Sternocleidomastoid (tissue), 1 donor: ENCODE measurements around a stretch of chr13.

GRCh38 chr13:37008987-37009414 is 8.4 kb downstream of the EXOSC8 start:
- PRO-cap = no peak

- PRO-cap = bidirectional peak, plus-strand start at chr13:38349859, minus-strand start at chr13:38349425
These were observed 374 bp upstream of the UFM1 start for GRCh38 chr13:38349276-38349677.

GRCh38 chr13:38363465-38364071 is 13.9 kb downstream of the UFM1 start:
- PRO-cap = no peak

DNA sequence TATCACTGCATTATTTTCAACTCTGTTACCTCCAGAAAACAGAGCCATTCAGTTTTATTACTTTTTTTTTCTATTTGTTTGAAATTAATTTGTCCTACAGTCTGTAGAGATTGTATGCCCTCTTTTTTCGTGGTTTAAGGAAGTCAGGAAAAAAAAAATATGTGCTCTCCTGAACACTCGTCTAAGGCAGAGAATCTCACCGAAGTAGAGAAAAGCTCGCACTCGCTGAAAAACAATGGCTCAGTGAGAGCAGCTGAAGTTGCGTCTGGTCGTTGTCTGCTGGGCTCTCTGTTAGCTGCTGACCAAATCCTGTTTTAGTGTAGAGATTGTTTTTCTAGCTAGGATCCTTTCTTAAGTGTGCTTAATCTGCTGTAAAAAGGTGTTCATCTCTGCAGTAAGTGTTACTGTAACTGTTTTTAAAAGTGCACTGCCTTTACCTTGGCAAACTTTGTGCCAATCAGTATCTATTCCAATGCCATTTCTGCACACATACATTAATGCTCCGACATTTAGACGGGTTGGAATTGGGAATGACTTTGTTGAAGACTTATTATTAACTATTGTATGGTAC is 38.6 kb downstream of the STOML3 start:
- PRO-cap = no peak

DNA sequence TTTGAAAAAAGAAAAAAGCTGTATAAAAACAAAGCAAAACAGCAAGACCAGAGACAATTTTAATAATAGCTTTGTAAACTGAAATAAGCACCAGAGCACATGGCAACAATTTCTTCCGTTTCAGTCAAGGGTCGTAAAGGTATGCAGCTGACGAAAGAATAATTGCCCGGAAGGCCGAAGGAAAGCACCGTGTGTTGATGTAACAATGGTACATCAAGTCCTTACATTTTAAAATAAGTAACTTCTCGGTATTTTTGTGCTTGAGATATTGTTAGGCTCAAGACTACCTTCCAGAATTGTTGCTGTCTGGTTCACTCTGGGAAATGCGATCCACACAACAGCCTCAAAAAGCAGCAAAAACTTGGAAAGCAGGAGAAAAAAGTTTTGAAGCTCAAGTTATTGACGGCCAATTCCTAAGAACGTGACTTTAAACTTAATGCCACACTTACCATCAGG is 1.6 kb downstream of the PROSER1 start:
- PRO-cap = unidirectional peak, plus-strand start at position 314 of the sequence

DNA sequence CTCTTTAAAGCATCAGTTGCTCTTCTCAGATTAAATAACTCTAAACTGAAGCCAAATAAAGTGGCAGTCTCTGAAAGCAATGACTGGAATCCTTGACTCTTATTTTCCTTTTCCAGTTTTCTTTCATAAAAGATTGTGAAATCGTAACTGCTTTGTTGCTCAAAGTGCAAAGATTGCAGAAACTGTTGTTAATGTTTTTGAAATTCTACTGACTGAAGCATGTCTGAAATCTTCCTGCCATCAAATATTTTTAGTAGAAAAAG is 1.9 kb downstream of the NHLRC3 start:
- PRO-cap = no peak

- PRO-cap = no peak
These were observed 219.4 kb downstream of the NHLRC3 start for GRCh38 chr13:39257483-39258159.

GRCh38 chr13:39892665-39893285 is 237.3 kb downstream of the COG6 start:
- PRO-cap = no peak

DNA sequence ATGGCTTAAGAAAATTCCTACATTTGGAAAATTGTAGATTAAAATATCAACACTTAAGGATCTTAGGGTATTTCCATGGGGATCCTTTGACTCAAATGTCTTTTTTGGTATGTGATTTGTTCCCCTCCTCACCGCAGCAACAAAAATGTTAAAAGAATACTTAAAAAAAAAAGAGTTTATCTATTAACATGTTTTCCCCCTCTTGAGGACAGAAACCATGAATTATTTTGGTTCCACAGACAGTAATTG is 243.3 kb downstream of the COG6 start:
- PRO-cap = no peak

GRCh38 chr13:40094001-40094537 is 438.6 kb downstream of the COG6 start:
- PRO-cap = no peak

DNA sequence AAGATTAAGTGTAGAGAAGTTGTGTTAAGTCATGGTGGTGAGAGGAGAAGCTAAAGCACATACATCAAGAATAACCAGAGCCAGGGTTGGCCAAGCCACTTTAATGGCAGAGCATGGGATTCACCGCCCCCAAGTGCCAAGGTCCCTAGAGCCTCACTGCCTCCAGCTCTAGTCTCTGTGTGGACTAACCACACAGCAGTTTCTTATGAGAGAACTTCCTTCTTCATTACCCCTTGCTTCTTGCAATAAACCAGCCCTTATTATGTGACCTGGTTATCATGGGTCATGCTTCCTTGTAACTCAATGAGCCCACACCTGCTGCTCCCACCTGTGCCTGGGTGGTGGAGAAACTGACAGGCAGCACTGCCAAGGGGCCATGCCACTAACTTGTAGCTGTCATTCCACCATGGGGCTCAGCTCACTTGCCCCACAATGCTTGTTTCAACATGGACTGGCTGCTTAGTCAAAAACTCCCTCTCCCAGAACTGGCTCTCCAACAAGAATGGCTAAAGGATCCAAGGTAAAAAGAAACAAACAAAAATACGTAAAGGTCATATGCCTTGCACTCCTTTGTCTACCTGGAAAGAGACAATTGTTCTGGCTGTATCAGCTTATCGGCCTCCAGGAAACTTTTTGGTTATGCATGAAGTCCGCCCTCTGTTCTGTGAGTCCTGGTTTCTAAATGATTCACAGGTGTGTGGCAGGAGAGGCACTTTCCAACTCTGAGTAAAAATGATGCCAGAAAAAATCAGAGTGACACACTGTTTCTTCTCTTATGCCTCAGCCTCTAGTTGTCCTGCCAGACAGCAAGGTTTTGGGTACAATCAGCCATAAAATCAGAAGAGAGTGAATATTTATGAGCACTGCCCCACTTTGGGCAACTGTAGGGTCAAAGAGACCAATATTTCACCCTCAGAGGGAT is 446.4 kb downstream of the COG6 start:
- PRO-cap = no peak

- PRO-cap = no peak
These were observed 458.1 kb downstream of the COG6 start for GRCh38 chr13:40113449-40114015.

GRCh38 chr13:40191254-40191525 is 475.3 kb downstream of the FOXO1 start:
- PRO-cap = no peak

DNA sequence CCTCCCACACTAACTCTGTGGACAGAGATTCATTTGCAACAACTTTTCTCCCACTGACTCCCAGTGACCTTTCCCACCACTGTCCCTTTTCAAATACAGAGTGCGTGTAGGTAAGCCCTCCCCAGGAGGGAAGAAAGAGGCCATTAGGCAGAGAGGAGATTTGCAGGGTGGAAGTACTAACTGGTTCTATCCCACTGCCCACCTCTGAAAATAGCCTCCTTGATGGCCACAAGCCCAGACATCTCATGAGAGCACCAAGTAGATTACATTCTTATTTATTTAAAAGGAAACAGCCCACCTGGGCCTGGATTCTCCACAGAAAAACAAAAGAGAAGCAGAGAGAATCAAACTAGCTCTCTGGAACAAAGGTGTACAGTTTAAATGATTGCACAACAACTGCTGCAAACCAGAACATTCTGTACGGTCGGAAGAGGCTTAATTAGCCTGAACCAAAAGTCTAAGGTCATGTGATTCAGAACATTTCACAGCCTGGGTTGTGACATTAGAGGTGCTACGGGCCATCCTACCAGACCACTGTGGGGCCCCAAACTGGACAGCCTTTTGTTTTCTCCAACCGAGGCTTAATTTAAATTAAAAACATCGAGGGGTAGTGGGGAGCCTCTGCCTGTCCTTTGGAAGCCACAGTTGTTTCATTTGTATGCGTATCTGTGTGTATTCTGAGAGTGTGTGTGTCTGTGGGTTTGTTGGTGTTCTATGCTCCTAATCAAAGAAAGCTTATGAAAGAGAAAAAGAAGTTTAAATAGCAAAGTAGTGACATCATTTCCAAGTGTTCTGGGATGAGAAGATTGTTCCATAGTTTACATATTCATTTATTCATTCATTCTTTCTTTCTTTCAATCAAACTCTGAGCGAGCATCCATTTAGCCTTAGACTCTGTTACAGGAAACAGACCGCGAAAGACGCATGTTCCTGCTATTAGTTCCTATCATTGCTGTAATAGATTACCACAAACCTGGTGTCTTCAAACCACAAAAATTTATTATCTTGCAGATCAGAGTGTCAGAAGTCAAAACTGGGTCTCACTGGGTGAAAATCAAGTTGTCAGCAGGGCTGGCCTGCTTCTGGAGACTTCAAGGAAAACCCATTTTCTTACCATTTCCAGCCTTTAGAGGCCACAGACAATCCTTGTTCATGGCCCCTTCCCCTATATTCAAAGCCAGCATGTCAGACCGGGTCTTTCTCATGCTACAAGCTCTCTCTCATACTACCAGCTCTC is 444.9 kb downstream of the FOXO1 start:
- PRO-cap = no peak

DNA sequence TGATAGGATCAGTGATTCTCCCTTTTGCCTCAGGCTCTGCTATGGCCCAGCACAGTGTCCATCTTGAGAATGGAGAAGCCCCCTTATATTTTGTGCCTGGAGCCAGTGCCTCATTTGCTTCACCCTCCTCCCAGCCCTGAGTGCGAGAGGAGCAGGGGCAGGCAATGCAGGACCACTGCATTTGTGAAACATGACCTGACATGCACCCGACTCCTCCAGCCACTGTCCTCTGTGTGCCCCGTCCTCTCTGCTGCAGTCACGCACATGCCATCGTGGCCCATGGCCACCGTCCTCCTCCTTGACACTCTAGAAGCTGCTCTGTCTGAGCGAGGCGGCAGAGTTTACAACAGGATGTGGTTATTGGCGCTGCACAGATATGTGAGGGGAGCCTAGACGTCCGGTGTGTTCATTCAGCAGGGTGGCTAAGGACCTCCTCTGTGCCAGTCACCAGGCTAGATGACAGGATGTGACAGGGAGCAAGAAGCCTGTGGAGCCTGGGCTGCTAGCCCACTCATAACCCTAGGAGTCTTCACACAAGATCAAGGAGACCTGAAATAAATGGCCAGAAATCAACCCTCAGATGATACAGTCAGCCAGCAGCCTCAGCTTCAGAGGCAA is 277.8 kb downstream of the FOXO1 start:
- PRO-cap = no peak

DNA sequence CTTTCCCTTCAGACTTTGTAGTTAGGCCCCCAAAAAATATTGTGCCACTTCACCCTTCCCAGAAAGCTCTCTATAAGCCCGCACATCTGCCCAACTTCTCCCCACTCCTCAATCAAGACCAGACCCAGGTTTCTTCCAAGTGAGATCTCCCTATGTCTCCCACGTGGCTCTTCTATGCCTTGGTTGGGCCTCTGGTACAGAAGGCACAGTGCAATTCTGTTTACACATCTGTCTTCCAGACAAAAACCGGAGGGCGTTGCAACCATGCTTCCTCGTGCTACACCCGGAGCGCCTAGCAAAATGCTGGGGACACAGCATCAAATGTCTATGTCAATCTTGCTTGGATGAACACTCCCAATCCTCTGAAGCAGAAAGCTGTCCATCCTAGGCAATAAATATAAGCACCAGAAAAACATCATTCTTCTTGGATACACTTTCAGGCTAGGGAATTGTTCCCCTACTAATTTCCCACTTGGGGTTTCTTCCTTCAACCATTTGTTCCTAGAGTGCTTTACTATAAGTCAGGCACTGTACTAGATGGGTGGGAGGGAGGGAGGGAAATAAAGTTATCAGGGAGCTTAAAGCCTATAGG is 59.4 kb downstream of the FOXO1 start:
- PRO-cap = no peak

DNA sequence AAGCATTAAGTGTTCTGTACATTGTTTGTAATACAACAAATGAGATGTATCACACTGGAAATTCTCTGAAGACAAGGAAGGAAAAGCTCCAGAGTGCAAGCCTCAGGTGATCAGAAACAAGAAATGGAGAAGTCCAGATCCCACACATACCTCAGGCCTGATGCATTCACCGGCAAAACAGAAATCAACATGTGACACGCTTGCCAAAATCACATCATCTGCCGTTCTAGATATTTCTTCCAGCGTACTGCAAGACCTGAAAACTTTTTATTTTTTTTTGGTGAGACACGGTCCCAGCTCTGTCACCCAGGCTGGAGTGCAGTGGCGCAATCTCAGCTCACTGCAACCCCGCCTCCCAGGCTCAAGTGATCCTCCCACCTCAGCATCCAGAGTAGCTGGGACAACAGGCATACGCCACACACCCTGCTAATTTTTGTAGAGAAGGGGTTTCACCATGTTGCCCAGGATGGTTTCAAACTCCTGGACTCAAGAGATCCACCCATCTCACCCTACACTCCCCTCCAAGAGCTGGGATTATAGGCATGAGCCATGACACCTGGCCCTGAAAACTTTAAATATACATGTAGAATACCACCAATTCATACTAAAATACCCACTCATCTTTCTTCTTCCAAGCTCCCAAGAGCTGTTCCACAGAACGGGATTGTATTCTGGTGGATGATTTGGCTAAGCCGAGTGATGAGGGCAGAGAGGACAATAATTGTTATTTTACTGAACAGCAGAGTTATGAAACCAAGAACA is 48.4 kb downstream of the FOXO1 start:
- PRO-cap = no peak

DNA sequence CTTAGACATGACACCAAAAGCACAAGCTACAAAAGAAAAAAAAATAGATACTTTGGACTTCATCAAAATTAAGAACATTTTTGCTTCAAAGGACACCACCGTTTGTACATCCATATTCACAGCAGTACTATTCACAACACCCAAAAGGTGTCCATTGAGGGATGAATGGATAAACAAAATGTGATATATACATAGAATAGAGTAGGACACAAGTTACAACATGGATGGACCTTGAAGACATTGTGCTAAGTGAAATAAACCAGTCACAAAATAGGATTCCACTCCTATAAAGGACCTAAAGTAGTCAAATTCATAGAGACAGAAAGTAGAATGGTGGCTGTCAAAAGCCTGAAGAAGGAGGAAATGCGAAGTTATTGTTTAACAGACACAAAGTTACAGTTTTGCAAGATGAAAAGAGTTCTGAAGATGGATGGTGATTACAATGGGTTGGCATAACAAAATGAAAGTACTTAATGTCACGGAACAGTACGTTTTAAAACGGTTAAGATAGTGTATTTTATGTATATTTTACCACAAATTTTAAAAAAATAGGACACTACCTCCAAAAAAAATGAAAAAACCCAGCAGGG is 34.9 kb downstream of the FOXO1 start:
- PRO-cap = no peak

DNA sequence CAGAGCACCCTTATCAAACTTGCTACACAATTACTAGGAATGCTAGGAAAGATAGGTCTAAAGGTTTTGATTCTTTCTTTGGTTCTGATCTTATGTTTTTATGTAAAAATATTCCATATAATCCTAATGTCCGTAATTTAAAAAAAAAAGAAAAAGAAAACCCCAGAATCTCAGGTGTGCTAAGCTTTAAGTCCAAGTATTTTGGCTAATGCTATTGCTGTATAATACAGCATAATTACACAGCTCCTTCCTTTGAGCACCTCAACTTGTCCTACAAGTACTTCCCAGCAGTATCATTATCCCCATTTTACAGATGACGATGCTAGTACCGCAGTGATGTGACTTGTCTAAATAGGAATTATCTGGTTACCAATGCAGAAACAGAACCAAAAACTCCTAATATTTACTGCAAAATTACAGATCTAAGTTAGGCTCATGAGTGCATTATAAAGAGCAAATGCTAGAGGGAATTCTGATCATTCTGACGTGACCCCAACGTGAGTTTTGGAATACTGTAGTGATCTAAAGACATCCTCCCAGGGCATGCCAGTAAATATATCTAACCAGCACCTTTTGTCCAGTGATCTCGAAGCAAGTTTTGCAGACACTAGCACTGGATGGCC is 22.7 kb downstream of the FOXO1 start:
- PRO-cap = no peak

- PRO-cap = no peak
These were observed 3.3 kb downstream of the FOXO1 start for GRCh38 chr13:40662931-40663783.